Mesangial cell (primary cell): ENCODE measurements around a stretch of chr2.

DNA sequence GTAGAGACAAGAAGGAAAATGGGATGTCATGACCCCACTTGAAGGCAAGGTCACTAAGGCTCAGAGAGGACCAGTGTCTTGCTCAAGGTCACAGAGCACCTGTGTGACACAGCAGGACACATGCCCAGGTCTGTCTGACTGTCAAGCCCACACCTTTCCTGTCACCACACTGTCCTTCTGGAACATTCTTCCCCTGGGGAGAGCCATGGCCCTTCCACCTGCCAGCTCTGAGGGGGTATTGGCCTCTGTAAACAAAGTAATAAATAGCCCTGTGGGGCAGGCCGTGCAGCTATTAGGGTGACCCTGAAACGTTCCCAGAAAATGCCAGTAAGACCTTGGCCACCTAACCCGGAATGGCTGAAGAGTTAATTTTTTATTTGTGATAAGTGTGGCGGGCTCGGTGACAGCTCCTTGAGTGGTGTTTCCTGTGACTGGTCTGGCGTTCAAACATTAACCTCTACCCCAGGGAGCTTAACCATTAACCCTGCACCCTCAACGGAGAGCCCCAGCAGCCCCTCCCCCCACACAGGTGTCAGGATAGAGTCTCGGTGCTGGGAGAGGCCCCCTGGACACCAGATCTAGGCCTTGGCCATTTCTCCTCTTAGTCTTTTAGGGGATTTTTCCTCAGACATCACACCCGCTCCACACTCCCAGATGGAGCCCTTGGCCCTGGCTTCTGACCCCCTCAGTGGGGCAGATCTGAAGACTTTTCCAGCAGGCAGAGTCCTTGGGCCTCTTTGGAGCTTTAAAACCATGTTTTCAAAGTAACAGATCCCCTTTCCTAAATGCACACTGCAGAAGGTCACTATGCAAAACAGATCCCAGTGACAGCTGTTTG is 36.7 kb downstream of the SCTR start:
- RAMPAGE, long total RNA: no peak

GRCh38 chr2:119756695-119757330 is 2.9 kb upstream of the PTPN4 start:
- RAMPAGE, long total RNA: no peak

- RAMPAGE, long total RNA: no peak
These were observed 16.6 kb downstream of the RALB start for GRCh38 chr2:120269351-120269623.

- RAMPAGE, long total RNA: no peak
These were observed 97.0 kb downstream of the INHBB start for GRCh38 chr2:120442803-120443476.

- RAMPAGE, long total RNA: no peak
These were observed 169.0 kb upstream of the GLI2 start for GRCh38 chr2:120566628-120567182.

DNA sequence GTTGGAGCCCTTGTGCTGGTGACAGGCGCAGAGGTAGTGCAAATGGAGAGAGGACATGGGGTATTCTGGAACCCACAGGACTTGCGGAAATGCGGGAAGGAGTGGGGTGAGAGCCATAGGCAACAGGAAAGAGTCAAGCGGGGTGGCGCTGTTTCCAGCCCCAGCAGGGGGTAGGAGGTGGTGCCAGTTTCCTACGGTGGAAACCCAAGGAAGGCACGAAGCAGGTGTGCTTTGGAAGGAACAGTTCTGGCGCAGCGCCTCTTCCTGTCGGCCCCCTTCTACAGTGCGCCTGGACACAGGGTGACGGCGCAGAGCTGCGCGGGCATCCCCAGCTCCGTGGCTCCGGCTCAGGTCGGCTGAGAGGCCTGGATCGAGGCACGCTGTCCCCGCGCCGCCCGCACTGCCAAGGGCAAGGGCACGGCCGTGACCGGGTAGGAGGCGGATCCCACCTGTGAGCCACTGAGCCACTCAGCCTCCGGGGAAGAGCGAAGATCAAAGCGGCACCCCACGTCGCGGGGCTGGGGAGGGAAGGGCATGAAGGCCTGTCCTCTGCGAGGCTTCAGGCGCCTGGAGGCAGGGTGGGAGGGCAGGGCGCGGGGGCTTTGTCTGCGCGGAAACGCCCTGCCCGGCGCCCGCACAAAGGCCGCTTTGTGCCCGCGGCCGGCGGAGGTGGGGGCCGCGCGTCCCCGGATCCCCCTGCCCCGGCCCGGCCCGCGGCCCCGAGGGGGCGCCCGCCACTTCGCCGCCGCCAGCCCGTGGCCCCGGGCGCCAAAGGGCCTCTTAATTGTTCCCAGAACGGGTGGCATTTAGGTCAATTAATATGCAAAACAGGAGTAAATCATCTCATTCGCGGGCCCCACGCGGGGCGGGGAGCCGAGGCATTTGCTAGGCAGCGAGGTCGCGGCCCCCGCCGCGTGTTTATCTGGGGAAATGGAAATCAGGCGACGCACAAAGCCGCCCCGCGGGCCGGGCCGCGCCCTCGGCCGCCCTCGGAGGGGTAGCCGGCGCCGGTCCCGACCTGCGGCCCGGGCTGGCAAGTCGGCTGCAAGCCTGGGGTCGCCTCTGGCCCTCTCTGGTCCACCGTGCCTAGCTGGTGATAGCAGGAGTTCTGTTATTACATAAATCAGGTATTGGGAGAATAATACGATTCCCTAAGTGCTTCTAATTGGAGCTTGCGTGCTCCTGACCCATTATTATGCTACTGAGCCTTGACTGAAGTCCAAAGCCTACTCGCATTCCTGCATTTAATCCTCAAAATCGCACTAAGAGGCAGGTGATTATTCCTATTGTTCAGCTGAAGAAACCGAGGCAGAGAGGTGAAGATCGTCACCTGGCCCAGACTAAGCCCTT is 148.5 kb upstream of the GLI2 start:
- RAMPAGE, long total RNA: no peak

- RAMPAGE, long total RNA: no peak
These were observed 81.2 kb upstream of the GLI2 start for GRCh38 chr2:120654279-120655049.

GRCh38 chr2:120687986-120688400 is 47.7 kb upstream of the GLI2 start:
- RAMPAGE, long total RNA: no peak

- RAMPAGE, long total RNA: no peak
These were observed 121.8 kb downstream of the GLI2 start for GRCh38 chr2:120857507-120857772.

GRCh38 chr2:120934737-120935746 is 199.4 kb downstream of the GLI2 start:
- RAMPAGE, long total RNA: no peak

DNA sequence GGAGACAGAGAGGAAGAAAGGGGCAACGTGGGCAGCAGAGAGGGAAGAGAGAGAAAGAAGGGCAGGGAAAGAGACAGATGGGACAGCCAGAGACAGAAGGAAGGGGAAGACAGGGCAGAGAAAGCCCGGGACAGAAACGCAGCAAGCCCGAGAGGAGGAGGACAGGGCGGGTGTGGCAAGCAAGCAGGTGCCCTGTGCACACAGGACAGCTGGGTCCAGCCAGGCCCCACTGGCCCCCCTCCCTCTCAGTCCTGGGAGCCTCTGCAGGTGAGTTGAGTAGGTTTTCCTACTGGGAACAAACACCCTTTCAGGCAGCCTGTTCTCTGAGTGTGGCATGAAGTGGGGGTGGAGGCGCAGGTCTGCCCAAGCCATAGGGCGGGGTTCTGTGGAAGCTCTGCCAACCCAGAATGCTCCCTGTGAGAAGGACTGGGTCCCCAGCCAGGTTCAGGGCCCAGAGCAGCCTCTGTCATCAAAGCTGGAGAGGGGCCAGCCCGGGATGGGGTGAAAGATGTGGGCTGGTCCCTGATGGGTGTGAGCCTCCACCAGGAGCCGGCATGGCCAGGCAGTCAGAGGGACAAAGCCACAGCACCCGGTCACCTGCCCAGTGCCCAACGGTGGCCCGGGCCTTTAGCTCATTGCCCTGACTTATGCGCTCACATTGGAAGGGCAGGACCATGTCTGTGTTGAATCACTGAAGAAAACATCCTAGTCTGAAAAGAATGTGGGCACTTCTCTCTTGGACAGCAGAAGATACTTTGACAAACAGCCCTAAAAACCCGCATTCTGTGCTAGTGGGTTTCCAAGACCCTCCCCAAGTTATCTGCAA is 129.4 kb downstream of the TFCP2L1 start:
- RAMPAGE, long total RNA: no peak

DNA sequence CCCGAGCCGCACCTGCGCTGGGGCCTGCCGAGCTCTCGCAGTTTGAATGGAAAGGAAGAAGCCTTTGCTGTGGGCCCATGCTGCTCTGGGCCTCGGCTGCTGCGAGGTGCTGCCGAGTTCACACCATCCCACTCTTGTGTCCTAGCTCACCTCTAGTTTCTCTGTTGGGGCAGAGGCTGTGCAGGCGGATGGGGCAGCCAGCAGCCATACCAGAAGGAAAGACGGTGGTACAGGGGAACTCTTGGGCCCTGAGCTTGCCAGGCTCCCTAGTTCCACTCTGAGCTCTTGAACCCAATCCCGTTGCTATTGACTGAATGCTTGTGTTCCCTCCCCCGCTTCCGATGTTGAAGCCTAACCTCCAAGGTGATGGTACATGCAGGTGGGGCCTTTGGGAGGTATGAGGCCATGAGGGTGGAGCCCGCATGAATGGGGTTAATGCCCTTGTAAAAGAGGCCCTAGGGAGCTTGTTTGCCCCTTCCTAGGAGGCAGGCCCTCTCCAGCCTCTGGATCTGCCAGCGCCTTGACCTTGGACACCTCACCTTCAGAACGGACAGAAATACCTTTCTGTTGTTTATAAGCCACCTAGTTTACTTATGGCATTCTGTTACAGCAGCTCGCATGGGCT is 71.8 kb downstream of the TFCP2L1 start:
- RAMPAGE, long total RNA: no peak

- RAMPAGE, long total RNA: no peak
These were observed 118.3 kb downstream of the CLASP1 start for GRCh38 chr2:121531010-121531359.

GRCh38 chr2:121567980-121568542 is 81.2 kb downstream of the CLASP1 start:
- RAMPAGE, long total RNA: no peak

DNA sequence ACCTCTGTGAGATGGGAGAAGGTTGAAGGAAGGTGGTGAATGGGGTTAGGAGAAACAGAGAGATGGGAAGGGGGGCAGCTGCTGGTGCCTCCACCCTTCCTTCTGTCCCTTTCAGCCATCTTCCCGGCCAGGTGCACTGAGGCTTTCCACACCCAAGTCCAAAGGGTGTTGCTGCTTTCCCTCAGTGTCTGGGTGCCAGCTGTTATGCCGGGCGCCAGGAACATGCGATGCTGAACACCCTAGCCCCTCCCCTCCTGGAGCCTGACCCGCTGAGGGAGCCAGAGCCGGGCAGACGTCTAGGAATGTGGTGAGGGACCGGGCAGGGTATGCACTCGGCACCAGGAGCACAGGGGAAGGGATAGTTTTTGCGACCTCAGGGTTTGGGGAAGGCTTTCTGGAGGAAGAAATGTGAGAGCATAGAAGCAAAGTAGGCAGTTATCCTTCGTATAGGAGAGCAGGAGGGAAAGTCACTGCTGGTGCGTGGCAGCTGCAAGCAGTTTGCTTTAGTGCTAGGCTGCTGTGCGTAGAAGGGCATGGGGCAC is 147.6 kb downstream of the TSN start:
- RAMPAGE, long total RNA: no peak

- RAMPAGE, long total RNA: no peak
These were observed 2.3 kb downstream of the GYPC start for GRCh38 chr2:126658294-126658615.

- RAMPAGE, long total RNA: no peak
These were observed 8.4 kb downstream of the GYPC start for GRCh38 chr2:126664242-126664790.

DNA sequence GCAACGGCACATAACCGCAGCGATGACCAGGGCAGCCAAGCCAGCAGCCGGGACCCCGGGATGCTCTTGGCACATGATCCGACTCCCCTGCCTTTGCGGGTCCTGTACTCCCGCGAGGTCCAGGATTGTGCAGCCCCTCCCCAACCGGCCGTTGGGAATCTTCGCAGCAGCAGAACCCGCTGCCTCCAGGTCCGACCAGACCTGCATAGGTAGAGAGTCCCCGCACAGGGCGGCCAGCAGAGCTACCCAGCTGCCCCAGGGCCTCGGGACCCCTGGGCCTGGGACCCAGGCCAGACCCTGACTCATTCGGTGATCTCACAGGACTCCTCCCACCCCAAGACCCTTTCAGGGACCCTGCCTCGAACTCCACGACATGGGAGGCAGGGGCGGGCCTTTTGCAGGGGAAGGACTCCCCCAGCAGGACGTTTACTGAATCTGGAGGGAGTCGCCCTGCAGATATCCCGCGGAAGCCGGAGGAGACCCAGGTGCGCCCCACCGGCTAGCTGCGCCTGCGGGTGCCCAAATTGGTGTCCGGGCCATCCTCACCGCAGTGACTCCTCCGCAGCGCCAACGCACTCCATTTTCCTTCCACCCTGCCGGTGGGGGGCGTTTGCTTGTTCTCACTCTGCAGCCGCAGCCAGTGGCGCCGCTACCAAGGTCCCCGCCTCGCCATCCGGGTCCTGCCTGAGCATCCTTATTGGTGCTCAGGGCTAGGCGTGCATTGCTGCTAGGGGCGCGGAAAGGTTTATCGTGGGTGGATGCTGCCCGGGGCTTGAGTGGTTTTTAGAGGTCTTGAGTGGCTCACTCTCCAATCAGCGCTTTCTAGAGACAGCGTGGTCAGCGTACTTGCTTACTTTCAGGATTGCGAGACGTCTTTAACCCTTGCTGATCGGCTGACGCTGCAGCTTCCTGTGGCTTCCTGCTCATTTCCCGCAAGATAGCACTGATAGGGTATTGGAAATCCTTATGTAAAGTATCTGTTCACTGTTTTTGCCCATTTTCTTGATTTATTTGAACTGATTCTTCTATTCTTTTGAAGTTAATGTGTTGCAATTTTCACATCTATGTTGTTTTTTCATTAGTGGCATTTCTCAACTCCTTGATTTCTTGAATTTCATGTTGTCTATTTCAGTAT is 81.5 kb downstream of the BIN1 start:
- RAMPAGE, long total RNA: no peak

DNA sequence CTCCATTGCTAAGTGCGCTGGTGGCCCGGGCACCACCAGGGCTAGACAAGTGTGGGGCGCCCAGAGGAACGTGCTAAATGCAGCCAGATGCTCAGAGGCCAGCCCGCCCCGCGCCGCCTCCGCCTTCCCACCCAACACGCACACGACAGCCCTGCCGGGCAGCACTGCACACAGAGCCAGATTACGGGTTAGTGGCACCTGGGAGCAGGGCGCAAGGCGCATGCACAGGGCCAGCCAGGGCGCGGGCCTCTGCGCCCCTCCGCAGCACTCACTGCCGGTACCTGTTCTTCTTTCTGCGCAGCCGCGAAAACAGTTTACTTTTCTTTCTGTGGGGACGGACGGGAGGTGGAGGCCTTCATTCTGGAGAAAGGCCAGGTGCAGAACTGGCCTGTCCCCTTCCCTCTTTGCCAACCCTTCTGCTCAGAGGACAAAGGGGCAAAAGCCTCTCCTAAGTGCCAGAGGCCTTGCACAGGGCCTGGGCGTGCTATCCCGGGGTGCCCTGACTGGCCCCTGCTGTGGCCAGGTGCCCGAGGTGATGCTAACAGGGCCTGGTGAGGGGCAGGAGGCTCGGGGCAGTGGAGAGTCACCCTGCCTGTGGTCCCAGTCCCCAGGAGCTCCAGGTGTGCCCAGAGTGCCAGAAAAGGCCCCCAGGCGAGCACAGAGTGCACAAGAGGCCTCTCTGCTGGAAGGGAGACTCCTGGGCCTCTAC is 46.5 kb downstream of the BIN1 start:
- RAMPAGE, long total RNA: no peak

DNA sequence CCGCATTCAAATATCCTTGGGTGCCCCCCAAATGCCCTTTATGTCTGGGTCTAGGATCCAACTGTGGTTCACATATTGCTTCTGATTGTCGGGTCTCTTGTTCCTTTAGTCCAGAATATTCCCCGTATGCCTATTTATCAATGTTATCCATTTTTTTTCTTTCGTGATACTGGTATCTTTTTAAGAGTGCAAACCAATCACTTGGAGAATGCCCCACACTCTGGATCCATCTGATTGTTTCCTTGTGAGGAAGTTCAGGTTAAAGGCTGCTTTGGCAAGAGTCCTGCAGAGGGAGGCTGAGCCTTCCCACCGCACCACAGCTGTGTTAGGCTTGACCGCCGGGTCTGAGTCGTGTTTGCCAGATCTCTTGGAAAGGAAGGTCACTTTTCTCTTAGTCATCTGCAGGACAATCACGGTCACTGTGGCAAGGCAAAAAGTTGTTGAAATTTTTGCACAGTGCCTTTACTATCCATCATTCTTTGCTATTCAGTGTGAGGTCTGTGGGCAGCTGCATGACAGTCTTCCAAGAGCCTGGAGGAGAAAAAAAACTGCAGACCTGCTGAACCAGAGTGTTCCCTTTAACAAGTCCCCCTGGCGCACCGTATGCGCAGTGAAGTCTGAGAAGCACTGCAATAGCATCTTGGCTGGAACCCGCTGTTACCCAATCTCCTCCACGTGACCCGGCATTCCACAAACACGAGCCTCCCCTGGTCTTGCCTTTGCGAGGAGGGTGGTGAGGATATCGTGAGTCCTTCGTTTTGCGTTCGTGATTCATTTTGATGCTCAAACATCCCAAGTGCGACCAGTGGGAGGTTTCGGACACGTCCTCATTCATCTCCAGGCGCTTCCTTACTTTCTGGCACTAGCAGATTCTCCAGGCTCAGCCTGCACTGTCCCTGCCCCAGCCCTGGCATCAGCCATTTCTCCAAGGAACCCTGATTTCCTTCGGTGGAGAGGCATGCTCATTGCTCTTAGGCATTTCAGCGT is 23.1 kb downstream of the BIN1 start:
- RAMPAGE, long total RNA: no peak